ENCODE measurements around a stretch of chr2.

DNA sequence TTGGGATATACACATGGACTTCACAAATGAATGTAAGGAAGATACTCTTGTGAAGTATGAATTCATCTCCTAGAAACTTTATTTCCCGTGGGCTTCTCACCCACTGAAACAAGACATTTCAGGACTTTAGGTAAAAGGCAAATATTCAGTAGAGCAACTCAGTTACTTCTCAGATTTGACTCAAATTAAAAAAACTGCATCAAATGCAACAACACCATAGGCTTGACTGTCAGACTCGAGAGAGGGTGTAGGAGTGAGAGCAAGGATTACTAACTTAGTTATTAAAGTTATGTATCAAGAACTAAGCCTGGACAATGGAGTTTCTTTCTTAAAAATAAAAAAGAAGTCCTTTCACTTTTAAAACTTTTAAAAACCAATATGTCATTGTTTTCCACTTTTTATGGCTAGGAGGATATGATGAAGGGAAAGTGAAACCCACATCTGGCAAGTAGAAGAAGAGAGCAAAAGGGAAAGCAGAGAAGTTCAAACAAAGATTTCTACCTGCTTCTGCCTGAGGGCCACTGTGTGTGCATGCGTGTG is 71.6 kb upstream of the ACSL3 start:
- PRO-cap = no peak

DNA sequence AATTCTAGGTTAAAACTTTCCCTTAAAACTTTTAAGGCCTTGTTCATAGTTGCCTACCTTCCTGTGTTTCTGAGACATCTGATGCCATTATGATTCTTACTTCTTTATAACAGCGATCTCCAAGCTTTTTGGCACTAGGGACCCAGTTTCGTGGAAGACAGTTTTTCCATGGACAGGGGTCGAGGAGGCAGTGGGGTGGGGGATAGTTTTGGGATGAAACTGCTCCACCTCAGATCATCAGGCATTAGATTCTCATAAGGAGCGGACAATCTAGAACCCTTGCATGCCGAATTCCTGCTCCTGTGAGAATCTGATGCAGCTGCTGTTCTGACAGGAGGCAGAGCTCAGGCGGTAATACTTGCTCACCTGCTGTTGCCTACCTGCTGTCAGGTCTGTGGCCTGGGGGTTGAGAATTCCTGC is 21.5 kb downstream of the ACSL3 start:
- PRO-cap = no peak

- PRO-cap = no peak
These were observed 80.8 kb downstream of the ACSL3 start for GRCh38 chr2:222941485-222942193.

DNA sequence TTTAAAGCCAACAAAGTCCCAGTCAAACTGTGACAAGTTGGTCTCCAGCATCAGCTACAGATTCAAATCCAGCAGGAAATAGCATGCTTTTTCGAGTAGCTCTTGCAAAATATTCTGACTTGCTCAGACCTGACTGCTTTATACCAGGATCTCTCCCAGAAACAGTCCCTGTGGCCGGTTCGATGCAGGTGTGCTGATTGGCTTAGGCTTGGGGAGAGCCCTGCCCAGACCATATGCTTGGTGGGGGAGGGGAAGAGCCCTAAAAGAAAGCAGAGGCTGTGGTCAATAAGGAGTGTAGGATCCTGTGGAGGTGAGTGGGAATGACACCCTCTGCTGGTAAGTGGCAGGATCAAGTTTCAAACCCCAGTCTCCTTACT is 49.6 kb downstream of the KCNE4 start:
- PRO-cap = no peak

DNA sequence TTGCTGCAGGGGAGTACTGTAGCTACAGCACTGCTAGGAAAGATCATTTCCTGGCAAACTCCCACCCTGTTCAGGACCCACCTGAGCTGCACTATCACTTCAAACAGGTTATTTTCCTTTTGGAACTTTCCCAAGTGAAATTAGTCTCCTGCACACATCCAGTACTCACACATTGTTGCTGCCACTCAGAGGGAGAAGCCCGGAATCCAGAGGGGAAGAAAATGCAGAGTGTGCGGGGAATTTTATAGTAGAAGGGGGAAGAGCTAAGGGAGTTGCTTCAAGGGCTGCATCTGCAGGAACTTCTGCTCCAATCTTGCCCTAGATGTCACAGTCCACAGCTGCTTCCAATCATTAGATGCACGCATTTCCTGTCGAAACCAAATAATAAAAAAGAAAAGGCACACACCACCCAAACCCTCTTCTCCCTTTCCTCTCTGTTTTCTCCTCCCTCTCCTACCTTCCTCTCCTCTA is 71.8 kb downstream of the KCNE4 start:
- PRO-cap = no peak

- PRO-cap = no peak
These were observed 96.3 kb upstream of the SCG2 start for GRCh38 chr2:223698401-223698829.

DNA sequence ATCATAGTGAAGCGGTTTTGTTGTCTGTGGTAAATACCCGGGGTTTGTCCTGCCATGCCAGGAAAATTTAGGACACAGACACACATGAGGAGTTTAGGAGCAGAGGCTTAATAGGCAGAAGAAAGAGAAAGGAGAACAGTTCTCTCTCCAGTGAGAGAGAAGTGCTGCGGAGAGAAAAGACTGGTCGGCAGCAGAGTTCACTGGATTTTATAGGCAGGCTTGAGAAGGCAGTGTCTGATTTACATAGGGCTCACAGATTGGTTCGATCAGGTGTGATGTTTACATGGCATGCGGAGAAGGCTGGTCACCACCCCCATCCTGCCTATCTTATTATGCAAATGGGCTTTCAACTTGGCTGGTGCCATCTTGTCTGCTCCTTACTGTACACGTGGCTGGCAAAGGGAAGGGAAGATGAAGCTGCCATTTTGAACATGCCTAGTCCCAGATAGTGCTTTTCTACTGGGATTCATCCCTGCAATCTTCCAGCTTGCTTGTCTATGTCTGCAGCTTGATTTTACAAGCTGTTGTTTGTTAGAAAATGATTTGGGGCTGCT is 113.4 kb downstream of the AP1S3 start:
- PRO-cap = no peak

GRCh38 chr2:223836774-223837028 is 681 bp downstream of the AP1S3 start:
- PRO-cap = no peak

DNA sequence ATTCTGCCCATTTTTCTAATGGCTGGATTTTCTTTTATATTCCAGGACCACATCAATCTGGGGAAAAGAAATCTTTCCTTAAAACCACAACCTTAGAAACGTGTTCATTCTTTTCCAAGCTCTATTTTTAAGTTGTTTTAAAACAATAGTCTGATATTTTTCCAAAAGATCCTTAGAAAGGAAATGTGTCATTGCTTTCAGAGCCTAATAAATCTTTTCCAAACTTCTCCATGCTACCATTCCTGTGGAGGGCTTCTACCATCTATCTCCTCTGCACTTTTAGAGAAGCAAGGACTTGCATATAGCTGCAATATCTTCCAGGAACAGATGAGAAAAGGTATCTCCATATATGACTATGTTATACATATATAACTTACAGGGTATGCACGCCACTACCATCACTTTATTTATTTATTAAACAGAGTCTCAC is 21.2 kb downstream of the WDFY1 start:
- PRO-cap = no peak

GRCh38 chr2:224583910-224584708 is 1.1 kb downstream of the CUL3 start:
- PRO-cap = no peak

- PRO-cap = no peak
These were observed 59.7 kb downstream of the CCDC195 start for GRCh38 chr2:224656484-224656789.

GRCh38 chr2:224774458-224775122 is 58.4 kb upstream of the CCDC195 start:
- PRO-cap = no peak

GRCh38 chr2:224921961-224922868 is 120.1 kb downstream of the DOCK10 start:
- PRO-cap = no peak

DNA sequence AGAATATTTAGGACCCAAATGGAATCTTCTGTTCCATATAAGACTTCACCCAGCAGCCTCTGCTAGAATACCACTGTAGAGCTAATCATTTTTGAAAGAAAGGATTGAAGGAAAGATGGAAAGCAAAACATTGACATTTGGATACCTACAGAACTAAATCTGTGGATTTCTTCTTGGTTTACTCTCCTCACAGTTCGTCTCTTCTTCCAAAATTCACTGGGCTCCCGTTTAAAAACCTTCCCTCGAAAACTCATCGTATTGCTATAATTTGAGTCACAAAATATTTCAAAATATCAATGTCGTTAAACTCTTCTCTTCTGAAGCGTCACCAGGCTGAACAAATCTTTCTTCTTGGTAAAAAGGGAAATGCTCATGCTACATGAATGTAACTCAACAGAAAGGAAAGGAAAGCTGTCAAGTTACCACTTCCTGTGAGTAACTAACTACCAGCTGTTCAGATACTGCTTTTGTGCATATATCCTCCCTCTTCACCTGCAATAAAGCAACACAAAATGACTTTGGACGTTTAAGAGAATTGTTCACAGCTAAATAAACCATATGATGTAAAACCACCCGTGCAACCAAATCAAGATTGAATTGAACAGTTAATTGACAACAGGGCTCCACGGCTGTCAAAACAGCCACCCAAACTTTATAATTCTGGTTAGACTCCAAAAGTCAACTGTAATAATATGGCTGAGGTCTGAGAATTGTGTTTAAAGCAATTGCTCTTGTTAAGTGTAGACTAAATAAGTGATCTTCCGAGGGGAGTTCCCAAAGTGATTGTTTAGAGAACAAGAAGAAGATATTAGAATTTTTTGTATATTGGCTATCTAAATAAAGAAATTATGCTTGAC is 95.3 kb downstream of the DOCK10 start:
- PRO-cap = unidirectional peak, minus-strand start at position 218 of the sequence; unidirectional peak, minus-strand start at position 353 of the sequence

- PRO-cap = no peak
These were observed 94.6 kb downstream of the DOCK10 start for GRCh38 chr2:224947555-224948092.

DNA sequence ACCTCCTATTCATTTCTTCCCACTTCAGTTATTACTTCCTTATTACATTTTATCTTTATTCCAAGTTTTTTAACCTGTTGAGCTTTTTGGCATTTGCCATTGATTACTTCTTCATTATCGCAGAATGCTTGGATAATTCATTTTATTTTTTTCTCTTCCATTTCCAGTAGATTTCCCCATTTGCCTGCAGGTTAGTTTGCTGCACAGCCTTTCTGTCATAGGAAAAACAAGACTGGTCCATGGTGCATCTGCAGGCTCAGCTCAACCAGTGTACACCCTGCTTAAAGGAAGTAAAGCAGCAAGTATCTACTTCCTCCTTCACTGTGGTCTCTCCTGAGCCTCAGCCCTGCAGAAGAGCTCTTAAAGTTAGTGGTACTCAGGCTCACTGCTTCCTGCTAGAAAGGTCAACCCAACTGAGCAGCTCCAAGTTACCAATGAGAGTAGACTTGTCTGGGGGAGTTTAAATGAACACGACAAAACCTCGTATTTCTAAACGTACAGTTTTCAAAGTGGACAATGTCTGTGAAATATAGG is 89.0 kb downstream of the DOCK10 start:
- PRO-cap = no peak

DNA sequence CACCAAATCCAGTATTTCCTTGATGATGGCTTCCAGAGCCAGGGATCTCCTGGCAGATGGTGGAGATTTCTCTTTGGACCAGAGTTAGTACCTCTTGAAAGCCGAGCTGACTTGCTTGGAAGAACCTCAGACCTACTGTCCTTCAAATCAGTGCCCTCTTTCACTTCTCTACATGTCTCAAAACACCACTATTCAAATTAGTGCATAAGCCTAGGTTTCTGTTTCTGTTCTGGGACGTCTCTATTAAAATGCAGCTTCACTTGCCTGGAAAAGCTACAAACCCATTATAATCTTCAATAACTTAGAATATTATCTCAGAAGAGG is 84.7 kb downstream of the DOCK10 start:
- PRO-cap = no peak

- PRO-cap = no peak
These were observed 71.0 kb downstream of the DOCK10 start for GRCh38 chr2:224971179-224971673.

- PRO-cap = no peak
These were observed 55.9 kb downstream of the DOCK10 start for GRCh38 chr2:224986199-224986923.

GRCh38 chr2:226185094-226185814 is 614.4 kb downstream of the IRS1 start:
- PRO-cap = no peak

Data from left common carotid artery plus branches (tissue), 1 donor.